ENCODE measurements around the genes MRPL51, LRRC23, ATN1, C12orf57 and PTPN6.

DNA sequence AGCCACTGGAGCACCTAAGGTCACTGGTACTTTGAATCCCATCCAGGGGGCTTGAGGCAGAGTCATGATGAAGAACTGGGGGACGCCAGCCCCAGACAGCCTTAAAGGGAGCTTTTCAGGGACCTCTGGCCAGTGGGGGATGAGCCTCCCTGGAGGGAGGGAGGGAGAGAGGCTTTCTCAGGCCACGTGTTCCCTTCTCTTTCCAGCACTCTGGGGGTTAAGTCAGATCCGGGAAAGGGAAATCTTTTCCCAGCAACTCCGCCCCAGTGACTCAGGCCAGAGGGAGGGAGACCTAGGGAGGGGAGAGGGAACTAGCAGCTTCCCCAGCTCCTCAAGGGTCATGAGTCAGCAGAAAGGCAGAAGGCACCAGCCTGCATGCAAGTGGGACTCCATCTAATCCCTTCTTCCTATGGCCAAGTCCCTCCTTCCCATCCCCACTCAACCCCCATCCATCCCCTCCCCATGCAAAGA is 5.8 kb downstream of the TNFRSF1A start:
- PRO-cap = bidirectional peak, plus-strand start at position 284 of the sequence, minus-strand start at position 212 of the sequence; bidirectional peak, plus-strand start at position 341 of the sequence, minus-strand start at position 336 of the sequence

DNA sequence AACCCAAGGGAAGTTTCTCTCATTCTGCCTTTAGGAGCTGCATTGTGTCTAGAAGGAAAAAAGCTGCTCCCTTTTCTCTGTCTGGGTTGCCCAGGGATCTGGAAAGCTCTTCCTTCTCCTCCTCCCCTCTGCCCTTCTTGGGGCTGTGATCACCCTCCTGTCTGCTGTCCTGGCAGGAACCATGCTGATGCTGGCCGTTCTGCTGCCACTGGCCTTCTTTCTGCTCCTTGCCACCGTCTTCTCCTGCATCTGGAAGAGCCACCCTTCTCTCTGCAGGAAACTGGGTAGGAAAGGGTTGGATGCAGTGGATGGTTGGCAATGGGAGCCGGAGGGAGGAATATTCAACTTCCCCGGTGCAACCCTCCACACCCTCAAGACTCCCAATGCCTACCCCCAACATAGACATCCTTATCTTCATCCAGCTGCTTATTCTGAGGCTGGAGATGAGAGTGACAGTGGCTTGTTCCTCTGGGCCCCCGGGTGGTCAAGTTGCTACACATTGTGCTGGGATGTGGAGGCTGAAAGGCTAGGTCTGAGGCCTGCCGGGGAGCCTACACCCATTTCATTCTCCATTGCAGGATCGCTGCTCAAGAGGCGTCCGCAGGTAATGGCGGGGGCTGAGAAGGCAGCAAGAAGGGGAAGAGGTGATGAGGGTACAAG is 4.4 kb downstream of the LTBR start:
- PRO-cap = no peak

DNA sequence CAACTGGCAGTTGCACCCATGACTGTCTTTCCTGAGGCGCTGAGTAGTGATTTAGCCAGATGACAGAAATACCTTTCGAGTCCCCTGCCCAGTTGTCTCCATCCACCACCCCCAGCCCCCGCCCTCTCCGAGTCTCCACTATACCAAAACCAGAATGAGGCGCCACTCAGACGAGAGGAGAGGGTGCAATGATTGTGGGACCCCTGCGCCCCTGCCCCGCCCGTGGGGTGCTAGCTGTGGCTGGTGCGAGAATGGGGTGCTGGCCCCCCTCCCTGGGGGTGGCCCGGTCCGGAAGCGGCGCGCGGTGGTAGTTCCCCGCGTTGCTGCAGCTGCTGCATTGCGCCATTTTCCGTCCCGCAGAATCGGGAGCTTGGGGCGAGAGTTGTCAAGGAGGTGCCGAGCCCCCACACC is 366 bp downstream of the VAMP1 start:
- PRO-cap = no peak

DNA sequence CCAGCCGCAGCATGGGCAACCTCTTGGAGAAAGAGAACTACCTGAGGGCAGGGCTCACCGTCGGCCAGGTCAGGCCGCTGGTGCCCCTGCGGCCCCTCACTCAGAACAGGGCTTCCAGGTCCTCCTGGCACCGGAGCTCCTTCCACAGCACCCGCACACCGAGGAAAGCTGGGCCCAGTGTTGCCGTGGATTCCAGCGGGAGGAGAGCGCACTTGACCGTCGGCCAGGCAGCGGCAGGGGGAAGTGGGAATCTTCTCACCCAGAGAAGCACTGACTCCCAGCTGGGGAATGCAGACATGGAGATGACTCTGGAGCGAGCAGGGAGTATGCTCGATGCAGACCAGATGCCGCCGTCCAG is 8.0 kb upstream of the VAMP1 start:
- PRO-cap = no peak

DNA sequence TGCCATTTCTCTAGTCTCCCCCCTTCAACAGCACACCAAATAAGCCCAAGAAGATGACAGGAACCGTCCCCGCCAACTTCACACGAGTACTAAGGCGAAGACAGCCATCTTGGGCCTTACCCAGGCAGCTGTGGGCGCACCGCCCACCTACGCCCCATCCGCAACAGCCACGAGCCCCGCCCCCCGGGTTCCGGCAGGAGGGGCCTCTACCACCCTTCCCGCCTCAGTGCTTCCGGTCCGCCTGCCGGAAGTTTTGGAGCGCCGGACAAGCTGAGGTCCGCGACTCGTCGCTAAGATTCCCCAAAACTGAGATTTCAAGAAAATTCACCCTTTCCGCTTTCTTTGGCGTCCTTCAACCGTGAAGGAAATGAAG is at the start of gene MRPL51:
Gene MRPL51 (minus strand): TSS at position 132 of the 373 bp plus-strand sequence.
- PRO-cap = bidirectional peak, plus-strand start at position 250 of the sequence, minus-strand start at position 91 of the sequence

DNA sequence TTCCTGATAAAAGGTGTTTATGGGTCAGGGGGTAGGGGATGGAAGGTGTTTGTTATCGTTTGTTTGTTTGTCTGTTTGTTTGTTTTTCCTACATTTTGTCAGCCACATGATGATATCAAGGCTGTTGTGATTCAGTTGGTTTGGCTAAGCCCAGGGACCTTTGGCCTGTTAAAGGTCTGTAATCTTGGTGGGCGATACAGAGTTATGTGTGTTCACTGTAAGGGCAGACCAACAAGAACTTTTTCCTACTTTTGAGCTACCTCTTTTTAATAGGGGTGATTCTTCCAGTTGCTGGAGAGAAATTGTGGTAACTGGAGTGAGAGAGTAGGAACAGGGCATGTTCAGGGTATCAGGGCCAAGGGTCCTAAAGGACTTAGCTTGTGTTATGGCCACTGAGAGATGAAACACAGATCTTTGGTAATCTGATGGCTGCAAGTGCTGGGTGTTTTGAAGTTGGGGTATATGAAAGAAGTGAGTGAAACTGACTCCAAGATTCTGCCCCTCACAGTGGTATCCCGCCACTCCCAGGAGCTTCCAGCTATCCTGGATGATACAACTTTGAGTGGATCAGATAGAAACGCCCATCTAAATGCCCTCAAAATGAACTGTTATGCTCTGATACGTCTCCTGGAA is 16.3 kb downstream of the NCAPD2 start:
- PRO-cap = no peak

- PRO-cap = no peak
These were observed 17.0 kb upstream of the GAPDH start for GRCh38 chr12:6517078-6517965.

GRCh38 chr12:6535953-6536277 is 1.6 kb downstream of the GAPDH start:
- PRO-cap = no peak

DNA sequence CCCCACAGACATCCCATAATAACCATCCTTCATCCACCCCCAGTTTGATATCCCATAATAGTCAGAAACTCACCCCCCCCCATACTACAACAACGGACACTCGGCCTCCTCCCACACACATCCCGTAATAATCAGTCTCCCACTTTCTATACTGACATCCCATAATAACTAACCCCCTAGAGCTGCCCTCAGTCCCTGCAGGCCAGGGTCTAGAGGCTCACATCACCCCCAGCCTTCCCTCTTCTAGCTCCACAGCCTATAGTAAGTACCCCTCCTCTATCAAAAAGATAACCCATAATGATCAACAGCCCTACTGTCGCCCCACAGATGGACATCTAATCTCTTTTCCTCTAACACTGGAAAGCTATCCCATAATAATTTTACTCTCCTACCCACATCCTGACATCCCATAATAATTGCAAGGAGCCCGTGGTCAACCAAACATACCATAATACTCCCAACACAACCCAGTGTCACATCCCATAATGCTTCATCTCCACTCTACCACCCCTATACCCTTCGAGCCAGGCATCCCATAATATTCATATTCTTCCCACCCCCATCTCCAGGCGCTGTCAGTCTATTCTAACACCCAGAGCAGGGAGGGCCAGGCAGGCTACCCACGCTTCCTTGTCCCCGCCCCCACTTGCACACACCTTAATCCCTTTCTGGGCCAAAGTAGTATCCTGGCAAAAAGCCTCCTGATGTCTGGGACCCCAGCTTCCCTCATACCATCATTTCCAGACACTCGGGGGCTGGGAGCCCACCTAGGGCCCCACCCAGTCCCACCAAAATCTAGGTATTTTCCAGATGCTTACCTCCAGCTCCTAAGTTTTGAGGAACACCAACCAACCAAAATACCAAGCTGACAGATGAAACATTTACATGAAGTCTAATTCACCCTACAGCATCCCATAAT is 1.1 kb upstream of the CHD4 start:
- PRO-cap = no peak

DNA sequence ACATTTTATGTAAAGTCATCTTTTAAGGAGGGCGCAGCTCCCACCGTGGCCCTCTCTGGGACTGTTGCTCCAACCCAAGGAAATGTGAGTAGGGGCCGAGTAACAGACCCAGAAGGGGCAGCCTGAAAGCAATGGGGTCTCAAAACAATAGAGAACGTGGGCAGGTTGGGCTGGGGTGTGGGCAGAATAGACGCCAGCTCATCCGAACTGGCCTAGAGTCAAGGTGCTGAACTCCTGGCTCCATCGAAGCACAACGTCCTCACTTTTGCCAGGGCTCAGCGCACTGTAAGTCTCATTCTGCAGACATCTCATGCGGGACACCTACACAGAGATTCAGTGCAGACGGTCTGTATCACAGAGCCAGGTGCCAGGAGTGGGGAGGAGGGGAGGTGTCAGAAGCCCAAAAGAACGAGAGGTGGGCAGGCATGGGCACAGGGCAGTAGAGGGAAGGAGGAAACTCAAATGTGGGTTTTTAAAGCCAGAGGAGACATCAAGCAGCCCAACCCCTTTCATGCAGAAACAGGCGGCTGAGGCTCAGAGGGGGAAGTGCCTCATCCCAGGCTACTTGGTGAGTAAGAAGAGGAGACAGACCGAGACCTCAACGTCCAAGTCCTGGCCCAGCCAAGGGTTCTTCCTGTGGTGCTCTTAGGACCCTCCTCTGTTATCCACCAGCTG is 2.5 kb upstream of the LPAR5 start:
- PRO-cap = no peak

DNA sequence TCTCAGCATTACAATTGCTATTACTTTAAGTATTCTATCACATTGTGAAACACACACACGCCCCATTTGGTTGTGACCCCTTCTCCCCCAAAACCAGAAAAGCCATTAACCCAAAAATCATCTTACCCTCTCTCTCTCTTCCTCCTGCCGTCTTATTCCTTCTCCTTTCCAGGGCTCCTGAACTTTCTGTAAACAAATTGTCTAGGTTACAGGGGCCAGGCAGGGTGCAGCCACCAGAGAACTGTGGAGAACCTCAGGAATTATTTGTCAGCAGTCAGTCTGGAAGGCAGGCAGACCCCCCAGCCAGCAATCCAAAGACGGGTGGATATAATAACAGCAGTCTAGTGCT is 1.2 kb downstream of the ZNF384 start:
- PRO-cap = no peak

DNA sequence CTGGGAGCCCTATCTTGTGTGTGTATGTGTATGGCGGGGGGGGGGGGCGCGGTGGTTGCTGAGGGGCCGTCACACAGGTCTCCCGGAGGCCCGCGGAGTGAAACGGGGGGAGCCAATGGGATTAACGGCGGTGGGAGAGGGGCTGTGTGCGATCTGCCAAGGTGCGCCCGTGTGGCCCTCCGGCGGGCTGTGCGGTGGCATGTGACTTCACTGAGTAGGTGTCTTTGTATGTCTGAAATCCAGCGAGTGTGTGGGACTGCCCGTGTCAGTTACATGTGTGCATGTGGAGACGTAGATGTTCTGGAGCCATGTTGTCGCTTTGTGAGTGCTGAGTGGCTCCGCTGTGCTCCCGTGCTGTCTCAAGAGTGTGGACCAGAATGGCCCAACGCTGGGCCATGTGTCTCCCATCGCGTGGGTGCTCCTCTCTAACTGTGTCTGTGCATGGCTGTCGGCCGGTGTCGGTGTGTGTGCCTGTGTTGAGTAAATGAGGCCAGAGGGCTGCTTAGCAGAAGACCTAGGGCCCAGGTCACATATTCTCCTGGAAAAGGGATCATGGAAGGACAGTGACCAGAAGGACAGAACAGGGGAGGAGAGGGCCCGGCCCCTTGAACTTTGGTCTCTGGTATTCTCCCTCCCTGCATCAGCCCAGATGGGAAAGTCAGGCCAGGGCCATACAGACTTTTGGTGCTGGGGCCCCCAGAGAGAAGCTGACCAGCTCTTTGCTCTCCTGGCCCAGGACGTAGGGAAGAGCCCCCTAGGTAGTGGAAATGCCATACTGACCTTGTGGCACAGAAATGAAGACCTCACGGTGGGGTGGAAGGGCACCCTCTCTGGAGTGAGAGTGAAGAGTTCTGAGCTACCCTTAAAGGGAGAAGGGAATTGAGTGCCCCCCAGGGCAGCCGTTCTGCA is 1.7 kb downstream of the PTMS start:
- PRO-cap = bidirectional peak, plus-strand start at position 676 of the sequence, minus-strand start at position 582 of the sequence

- PRO-cap = no peak
These were observed 1.5 kb downstream of the TPI1 start for GRCh38 chr12:6868466-6869513.

GRCh38 chr12:6904177-6905459 is at the start of gene LRRC23:
TSS of gene LRRC23 (plus strand) at chr12:6904822.
- PRO-cap = unidirectional peak, plus-strand start at chr12:6904828; unidirectional peak, plus-strand start at chr12:6904890; unidirectional peak, plus-strand start at chr12:6904906

GRCh38 chr12:6921896-6922442 is 5.8 kb upstream of the ATN1 start:
- PRO-cap = no peak

DNA sequence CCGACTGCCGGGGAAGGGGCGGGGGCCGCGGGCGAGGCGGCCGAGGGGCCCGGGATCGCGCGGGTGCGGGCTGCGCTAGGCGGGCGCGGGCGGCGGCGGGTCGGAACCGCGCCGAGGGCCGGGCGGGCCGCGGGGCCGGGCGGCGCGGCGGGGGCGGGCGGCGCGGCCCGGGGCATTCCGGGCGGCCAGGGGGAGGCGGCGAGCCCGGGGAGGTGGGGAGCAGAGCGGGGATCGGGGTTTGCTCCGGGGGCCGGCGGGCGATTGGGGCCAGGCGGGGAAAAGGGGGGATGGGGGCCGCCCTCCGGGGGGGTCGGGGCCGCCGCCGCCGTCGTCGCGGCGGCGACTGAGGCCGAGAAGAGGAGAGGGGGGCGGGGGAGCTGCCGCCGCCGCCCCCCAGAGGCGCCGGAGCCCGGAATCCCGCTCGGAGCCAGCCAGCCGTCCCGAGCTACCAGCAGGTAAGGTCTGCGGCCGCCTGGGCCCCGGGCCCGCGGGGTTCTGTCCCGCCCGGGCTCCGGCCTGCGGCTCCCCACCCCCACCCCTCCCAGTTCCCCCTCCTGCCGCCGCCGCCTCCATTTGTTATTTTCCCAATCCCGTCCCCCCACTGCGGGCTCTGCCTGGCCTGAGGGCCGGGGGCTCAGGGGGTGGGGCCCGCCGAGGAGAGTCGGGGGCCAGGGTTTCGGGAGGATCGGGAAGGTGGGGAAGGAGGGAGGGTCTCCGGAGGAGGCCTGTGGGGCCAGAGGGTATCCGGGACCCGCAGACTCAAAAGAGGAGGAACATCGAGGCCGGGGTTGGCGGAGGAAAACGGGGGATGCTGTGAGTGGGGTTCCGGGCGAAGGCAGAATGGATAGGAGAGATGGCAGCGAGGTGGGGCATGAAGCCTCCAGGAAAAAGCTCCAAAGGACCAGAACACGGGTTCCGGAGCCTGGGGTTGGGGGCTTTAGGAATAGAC is at the start of gene ATN1:
Gene ATN1 (plus strand): TSS at position 30 of the 949 bp plus-strand sequence.
- PRO-cap = unidirectional peak, minus-strand start at position 497 of the sequence

DNA sequence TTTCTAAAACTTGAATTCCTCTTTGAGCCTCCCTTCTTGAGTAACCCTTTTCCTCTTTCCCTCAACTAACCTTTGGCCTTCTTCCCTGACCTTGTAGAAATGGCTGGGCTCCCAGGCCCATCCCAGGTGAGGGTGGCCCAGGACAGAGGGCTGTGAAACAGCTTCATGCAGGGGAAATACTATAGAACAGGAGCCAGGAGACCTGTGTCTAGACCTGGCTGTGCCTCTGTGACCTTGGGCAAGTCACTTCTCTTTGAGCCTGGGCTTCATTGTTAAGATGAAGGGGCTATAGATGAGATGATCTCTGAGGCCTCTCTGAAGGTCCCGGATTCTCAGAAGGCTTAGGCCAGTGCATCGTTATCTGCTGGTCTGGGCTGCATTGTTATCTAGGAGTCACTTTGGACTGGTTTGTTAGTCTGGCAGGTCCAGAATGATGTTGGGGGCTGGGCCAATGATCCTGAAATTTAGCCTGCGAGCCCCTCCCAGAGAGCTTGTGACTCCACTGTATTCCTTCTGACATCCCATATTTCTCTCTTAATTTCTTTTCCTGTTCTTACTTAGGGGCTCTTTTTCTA is 2.2 kb downstream of the ATN1 start:
- PRO-cap = no peak

GRCh38 chr12:6943189-6944377 is at the start of gene C12orf57:
TSS of gene C12orf57 (plus strand) at chr12:6944022.
- PRO-cap = bidirectional peak, plus-strand start at chr12:6943859, minus-strand start at chr12:6943527

DNA sequence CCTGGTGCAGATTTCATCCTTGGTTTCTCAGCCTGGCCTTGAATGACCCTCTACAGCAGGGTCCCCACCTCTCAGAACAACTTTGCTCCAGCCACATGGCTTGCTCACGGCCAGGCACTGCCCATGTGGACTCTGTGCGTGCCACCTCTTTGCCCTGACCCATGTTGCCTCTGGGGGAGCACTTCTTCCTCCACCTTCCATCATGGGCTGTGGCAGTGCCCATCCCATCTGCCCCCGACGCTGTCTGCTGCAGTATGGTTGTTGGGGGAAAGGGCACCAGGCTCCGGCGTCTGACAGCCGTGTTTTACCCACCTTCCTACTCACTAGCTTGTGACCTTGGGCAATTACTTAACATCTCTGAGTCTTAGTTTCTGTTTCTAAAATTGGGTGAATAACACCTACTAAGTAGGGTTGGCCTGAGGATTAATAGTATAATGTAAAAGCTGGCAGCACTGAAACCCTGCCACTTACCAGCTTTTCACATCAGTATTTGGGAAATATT is 1.9 kb upstream of the PTPN6 start:
- PRO-cap = no peak

- PRO-cap = bidirectional peak, plus-strand start at chr12:6951379, minus-strand start at chr12:6951258
These were observed at the start of gene PTPN6 for GRCh38 chr12:6951154-6951869. TSS of gene PTPN6 (plus strand) at chr12:6951356.